ENCODE measurements around a stretch of chr2.

DNA sequence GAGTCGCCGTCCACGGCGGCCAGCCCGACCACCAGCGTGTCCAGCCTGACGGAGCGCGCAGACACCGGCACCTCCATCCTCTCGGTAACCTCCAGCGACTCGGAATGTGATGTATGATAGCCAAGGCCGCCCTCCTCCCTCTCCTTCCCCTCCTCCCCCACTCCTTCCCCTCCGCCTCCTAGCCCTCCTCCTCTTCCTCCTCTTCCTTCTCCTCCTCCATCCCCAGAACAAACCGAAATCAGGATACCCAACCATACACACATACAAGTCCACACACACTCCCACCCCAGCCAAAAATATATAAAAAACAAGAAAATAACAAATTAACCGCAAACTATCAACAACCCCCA, 3.1 kb downstream of the SIX3 start:
- RAMPAGE, total RNA, result no peak

- RAMPAGE, total RNA, result no peak
Measured at GRCh38 chr2:45238013-45238535, 228.8 kb upstream of the SIX2 start.

DNA sequence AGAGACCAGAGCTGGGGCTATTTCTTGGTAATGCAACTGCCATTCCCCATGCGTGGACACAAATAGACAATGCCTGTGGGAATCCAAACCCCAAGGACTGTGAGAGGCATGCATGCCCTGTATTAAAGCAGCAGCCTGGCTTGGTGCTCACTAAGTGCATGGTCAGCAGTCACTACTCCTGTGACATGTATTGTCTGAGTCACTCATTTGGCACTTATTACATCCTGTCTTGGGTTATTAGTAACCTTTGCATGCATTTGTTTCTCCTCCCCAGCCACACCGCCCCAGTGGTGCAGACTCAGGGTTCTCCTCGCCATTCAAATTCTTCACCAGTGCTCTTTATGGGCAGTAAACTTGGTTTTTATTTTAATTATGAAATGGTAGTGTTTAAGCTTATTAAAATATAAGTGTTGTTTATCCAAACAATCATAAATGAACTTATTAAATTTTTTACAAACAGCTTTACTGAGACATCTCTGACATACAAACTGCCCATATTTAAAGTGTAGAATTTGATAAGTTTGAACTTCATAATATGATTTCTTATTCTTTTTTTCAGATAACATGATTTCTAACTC, 30.3 kb downstream of the PRKCE start:
- RAMPAGE, total RNA, result no peak

GRCh38 chr2:45692235-45692713, 40.8 kb downstream of the PRKCE start:
- RAMPAGE, total RNA, result no peak

GRCh38 chr2:45729434-45730477, 78.3 kb downstream of the PRKCE start:
- RAMPAGE, total RNA, result no peak

DNA sequence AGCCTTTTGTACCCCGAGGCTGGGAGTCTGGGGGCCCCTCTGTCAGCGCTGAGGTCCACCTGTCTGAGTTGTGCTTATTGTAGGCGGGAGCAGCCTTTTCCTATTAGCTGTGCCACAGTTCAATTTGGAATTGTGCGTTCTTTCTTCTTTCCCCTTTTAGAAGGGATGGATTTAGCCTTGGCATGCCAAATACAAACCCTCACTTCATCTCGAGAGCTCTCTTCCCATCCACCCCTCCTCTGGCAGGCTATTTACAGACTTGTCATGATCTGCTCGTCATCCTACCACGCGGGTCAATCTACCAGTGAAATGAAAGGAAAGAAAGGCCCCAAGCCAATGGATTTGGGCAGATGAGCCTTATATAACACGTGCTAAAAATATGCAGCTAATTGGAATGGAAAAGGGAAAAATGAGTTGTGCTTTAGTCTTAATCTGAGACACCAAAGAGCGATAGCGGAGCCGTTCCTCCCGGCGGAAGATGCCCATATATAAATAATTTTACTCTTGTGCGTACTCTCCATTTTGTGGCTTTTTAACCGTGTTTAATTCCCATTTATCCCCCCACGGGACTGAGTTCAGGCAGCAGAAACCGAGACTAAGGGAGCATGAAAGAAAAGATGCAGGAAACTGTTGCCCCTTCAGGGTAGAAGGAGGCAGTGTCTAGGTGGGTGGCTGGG, 277.5 kb downstream of the PRKCE start:
- RAMPAGE, total RNA, result no peak

- RAMPAGE, total RNA, result no peak
Measured at GRCh38 chr2:45937163-45937456, 285.6 kb downstream of the PRKCE start.

DNA sequence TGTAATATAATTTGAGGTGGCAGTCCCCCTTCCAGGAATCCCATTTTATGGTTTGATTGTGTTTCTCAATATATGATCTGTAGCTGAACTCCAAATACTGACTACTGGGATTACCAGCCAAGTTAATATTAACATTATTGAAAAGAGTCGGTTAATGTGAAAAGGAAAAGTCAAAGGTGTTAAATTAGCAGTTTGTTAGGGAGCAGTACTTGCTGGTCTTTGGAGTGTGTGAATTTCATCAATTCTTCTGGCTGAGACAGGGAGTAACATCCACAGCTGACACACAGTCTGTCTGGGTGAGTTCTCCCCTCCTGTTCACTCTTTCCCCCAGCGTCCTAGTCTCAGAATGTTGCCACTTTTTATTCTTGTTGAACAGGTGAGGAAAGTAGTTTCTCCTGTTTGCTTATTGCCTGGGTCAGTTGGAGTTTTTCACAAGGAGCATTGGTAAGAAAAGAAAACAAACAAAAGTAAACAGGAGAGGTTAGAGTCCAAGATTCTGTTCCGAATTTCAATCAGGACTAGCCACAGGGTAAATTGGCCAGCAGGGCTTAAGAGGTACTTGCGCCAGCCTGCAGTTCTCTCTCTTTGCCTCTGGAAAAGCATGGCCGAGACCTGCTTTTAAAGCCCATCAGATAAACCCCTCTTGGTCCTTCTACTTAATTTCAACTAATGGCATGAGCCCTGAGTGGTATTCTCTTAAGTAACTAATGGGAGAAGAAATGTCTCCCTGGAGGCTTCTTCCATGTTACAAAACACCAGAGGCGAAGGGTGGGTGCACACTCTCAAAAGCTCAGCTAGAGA, 255.0 kb upstream of the EPAS1 start:
- RAMPAGE, total RNA, result no peak

DNA sequence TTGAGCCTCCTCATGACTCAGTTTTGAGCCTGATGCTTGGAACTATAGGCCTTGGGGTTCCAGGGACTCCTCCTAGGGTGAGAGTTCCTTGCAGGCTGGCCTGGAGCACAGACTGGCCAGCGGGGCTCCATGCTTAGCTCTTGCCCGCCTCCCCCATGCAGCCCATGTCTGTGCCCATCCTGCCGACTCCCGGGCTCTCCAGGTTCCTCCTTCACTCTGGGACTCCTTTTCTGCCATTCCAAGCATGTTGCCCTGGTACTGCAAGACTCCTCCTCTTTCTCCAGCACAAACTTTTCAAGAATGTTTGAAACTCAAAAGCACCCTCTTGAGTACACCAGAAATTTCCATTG, 108.9 kb upstream of the EPAS1 start:
- RAMPAGE, total RNA, result no peak

DNA sequence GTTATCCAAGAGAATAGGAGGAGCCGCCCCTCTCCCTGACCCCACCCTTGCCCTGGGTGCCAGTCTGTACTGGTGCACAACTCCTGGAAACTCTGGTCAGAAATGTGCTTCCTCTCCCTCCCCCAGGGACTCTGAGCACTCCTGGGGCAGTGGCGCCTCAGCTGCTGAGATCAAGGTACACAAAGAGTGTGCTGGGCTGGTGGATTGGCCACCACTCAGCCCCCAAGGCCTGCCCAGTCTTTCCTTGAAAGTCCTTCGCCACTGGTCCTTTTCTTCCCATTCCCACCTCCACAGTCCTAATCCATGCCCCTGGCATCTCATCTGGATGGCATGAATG, 19.6 kb upstream of the EPAS1 start:
- RAMPAGE, total RNA, result no peak

- RAMPAGE, total RNA, result no peak
Measured at GRCh38 chr2:46335558-46336408, 38.6 kb downstream of the EPAS1 start.

DNA sequence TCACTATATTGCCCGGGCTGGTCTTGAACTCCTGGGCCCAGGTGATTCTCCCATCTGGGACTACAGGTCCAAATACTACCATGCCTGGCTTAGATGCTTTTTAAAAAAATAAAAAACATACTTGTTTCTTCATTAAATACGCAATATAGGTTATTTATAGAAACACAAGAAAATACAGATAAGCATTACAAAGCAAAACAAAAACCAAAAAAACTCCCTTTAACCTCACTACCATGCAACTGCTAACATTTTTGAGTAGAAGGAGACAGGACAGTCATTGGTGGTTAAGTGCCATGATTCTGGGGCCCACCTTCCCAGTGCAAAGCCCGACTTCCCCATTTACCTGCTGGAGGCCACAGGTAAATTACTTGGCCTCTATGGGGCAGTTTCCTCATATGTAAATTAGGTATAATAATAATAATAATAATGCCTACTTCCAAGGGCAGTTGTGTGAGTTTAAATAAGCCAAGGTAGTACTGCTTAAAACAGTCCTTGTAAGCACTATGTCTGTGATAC, 48.0 kb downstream of the EPAS1 start:
- RAMPAGE, total RNA, result no peak

DNA sequence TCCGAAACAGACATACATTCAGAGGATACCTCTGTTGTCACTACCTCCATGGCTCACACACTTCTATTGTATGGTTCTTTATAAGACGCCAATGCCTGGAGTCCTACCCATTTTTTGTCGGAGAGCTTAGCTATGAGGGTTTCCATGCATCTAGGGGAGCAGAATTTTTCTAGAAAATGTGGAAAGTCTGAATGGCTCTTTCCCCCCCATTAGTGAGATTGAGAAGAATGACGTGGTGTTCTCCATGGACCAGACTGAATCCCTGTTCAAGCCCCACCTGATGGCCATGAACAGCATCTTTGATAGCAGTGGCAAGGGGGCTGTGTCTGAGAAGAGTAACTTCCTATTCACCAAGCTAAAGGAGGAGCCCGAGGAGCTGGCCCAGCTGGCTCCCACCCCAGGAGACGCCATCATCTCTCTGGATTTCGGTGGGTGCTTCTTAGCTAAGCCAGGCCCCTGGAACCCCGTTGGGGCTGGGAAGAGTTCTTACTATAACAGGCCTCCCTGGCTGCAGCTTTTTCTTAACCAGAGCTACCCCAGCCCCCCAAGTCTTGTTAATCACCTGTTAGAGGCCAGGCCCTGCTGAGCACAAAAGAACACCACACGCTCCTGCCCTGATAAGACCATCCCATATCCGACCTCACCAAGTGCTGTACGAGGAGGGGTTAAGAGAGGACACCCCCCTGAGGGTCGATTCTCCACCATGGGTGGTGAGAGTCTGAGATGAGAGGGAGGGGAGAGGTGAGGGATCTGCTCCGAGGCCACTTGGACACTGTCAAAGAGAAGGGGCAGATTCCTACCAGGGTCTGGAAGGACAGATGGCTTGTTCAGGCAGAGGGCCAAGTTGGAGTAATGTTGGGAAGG, 79.4 kb downstream of the EPAS1 start:
- RAMPAGE, total RNA, result no peak

GRCh38 chr2:46379968-46380878, 83.0 kb downstream of the EPAS1 start:
- RAMPAGE, total RNA, result no peak

DNA sequence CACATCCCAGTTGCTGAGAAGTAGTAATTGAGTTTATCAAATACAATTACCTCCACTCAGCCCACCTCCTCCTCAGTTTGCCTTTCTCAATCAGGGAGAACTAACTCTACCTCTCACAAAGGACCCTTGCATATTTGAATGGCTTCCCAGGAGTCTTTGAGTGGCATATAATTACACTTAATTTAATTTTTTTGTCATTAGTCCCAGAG, 89.8 kb upstream of the RHOQ start:
- RAMPAGE, total RNA, result no peak

DNA sequence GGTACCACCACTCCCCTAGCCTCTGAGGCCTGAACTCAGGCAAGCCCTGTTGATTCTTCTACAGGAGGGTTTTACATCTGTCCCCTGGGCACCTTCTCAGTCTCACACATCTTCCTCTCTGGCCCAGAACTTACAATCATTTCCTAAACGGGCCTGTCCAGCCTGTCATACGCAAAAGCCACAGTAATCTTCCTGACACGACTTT, 82.8 kb upstream of the RHOQ start:
- RAMPAGE, total RNA, result no peak

GRCh38 chr2:46490092-46491231, 51.8 kb upstream of the RHOQ start:
- RAMPAGE, total RNA, result no peak

- RAMPAGE, total RNA, result no peak
Measured at GRCh38 chr2:46535235-46535924, 6.9 kb upstream of the RHOQ start.

- RAMPAGE, total RNA, result no peak
Measured at GRCh38 chr2:46547409-46547679, 5.0 kb upstream of the ATP6V1E2 start.

GRCh38 chr2:46617364-46617510, 222 bp downstream of the CRIPT start:
- RAMPAGE, total RNA, result no peak

Measured in foreskin keratinocyte (primary cell).